H4 (cell line): ENCODE data around the genes TNN, PAPPA2, TEX35 and RALGPS2.

GRCh38 chr1:174975659-174976332 is 24.0 kb upstream of the CACYBP start:
- RAMPAGE, long total RNA: no peak

DNA sequence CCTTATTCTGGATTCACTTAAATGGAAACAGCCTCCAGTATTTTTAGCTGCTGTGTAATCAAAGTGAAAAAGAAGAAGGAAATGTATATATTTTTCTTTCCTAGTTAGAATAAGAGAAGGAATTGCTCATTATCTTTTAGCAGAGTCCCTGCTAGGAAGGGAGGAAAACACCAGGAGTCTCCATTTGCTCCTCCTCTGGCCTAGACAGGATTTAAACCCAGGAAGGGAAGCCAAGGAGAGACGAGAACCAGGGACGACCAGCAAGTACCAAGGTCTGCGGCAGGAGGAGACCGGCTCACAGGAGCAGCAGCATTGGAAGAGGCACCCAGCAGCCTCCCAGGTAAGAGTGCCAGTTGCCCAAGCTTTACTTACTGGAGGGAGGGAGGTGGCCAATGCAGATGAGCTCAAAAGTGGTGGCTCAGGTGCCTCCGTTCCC is at the start of gene TNN:
Gene TNN (plus strand): TSS at position 238 of the 436 bp plus-strand sequence.
- RAMPAGE, long total RNA: no peak

- RAMPAGE, long total RNA: no peak
Observed at GRCh38 chr1:175225121-175226031, 32.8 kb upstream of the KIAA0040 start.

DNA sequence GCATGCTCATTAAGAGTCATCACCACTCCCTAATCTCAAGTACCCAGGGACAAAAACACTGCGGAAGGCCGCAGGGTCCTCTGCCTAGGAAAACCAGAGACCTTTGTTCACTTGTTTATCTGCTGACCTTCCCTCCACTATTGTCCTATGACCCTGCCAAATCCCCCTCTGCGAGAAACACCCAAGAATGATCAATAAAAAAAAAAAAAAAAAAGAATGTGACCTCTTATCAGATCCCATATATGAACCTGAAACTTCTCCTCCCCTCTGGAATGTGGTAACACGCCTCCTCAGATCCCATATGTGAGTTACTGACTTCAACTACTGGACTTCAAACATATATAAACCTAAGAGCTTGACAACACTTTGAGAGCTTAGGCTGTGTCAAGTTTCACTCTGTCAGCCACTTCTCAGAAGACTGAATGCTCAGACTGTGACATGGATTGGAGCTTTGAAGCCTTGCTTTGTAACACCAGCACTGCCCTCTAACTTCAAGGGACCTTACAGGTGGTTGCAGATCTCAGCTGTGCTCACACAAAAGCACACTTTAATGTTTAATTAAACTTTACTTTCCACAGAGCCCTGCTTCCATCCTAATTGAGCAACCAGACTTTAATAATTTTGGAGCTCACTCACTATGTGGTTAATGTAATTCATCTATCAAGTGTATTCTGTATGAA is 148.4 kb downstream of the COP1 start:
- RAMPAGE, long total RNA: no peak

DNA sequence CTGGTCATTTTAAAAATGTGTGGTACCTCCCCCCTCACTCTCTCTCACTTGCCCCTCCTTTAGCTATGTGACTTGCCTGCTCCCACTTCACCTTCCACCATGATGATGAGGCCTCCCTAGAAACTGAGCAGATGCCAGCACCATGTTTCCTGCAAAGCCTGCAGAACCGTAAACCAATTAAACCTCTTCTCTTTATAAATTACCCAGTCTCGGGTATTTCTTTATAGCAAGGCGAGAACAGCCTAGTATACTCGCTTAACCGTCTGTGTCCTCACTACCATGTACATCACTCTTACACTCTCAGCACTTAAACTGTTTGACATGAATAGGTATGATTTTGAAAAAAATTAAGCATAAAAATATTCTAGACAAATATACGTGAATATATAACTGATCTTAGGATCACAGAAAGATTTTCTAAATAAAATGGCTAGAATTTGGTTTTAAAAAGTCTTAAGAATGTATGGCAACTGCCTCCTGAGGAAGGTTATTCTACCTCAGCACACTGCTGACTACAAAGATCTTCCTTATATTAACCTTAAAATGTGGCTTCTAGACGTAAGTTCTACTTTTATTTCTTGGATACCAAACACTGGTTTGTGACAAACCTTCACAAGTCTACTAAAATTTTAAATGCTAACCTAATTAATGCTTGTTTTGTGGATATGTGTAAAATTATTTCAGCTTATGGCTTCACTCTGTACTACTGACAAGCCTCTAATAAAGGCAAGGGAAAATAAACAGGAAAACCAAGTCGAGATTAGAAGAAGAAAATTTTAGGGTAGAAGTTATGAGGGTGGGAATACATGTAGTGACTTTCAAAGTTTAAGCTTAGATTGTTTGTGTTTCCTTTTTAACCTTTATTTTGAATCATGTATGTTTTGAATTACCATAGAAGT is 135.6 kb downstream of the COP1 start:
- RAMPAGE, long total RNA: no peak

GRCh38 chr1:176462826-176463253 is at the start of gene PAPPA2:
TSS of gene PAPPA2 (plus strand) at chr1:176463175.
- RAMPAGE, long total RNA: no peak

DNA sequence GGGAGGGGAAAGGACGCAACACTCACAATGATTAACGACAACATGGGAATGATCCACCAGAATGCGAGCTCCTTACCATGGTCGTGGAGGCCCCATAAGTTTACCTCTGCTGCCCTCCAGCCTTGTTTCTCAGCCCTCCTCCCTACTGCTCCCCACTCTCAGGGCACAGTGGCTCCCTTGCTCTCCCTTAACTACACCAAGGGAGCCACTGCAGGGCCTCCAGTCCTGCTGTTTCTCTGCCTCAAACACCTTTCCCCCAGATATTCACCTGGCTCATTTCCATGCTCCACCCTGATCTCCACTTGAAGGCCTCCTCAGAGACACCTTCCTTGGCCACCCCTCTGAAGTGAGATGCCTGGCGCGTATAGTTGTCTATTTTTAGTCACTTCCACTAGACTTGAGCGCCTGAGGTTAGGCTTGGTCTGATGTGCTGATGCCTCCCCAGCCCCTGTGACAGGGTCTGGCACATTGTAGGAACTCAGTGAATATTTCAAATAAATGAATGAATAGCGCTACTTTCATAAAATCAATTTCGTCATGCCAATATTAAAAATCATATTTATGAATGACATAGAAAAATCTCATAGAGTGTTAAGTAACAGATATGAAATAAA is 34.9 kb downstream of the SEC16B start:
- RAMPAGE, long total RNA: no peak

DNA sequence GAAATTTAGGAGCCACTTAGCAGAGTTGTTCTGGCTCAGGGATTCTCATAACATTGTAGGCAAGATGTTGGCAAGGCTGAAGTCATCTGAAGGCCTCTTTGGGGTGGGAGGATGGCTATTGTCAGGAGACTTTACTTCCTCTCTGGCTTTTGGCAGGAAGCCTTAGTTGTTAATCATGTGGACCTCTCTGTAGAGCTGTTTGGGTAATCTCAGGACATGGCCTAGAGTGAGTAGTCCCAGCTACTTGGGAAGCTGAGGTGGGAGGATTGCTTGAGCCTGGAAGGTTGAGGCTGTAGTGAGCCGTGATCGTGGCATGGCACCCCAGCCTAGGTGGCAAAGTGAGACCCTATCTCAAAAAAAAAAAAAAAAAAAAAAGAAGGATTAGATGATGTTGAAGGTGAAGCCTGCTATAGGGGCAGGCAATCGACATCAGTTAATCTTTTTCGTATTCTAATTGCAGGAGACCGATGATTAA is 40.2 kb downstream of the RASAL2 start:
- RAMPAGE, long total RNA: no peak

DNA sequence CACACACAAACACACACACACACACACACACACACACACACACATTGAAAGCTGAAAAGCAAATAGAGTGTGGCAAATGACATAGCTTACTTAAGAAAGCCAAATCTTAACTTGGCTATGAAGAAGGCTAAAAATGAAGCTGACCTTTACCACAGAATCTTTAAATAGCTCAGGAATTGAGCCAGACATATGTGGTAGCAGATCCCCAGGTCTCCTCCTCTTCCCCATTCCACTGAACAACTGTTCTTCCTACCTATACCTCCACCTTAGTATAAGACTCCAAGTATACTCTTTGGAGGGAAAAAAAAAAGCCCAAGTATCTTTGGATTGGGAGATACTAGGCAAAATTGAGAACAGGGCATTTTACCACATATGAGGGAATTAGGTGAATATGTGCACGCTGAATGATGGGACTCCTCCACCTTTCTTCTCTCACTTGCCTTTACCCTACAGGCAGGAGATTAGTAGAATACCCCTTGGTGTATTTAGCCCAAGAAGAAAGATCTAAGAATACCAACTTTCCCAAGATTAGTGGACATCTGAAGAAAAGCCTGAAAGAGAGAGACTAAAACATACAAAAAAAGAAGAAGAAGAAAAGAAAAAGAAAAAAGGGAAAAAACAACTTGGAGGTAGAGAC is 185.4 kb downstream of the CLEC20A start:
- RAMPAGE, long total RNA: no peak

DNA sequence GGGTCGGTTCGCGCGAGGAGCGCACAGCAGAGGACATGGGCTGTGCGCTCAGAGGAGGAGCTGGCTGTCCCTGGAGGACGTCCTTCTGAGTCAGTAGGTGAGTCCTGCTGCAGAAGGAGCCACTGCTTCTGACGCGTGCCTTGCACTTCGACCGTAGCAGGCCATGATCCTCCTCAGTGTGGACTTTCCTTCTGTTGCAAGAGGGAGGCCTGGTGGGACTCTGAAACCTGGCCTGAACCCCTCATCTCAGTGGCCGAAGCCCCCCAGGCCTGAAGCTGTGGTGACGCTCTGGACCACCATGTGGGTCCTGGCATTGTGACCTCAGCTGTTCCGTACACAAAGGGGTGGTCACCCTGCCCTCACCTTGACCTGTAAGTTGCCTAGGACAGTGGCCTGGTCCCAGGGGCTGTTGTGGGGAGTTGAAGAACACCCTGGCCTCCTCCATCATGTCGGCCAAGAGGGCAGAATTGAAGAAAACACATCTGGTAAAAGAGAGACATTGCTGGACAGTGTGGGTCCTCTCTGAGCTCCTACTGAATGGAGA is at the start of gene TEX35:
Gene TEX35 (plus strand): TSS at position 367 of the 544 bp plus-strand sequence.
- RAMPAGE, long total RNA: no peak

DNA sequence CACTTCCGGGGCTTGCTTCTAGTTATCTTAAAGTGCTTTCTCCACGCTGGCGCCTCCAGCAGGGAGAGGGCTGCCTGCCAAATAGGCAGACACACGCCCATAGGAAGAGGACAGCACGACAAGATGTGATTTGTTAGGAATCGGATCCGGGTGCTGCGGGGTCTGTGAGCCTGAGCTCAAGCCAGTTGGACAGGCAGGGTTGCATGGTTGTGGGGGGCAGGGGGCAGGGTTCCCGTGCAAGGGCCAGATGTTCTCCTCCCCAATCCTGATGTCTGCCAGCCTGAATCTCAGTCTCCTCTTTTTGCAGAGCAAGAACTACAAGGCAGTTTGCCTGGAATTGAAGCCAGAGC is 786 bp downstream of the TEX35 start:
- RAMPAGE, long total RNA: no peak

- RAMPAGE, long total RNA: no peak
Observed at GRCh38 chr1:178532365-178532728, 19.4 kb downstream of the TEX35 start.

DNA sequence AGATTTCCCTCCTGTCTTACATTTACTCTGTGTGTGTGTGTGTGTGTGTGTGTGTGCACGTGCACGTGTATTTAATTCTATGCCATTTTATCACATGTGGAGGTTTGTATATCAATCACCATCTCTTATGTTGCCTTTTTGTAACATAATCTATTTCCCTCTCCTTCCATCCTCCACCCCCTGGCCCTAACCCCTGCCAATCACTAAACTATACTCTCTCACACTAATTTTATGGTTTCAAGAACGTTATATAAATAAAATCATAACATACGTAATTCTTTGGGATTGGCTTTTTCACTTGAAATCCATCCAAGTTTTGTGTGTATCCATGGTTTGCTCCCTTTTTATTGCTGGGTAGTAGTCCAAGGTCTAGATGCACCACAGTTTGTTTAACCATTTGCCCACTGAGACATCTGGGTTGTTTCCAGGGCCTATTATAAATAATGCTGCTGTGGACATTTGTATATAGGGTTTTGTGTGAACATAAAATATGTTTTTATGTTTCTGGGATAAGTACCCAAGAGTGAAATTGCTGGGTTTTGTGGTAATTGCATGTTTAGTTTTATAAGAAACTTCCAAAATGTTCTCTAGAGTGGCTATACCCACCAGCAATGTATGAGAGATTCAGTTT is 61.4 kb downstream of the TEX35 start:
- RAMPAGE, long total RNA: no peak

DNA sequence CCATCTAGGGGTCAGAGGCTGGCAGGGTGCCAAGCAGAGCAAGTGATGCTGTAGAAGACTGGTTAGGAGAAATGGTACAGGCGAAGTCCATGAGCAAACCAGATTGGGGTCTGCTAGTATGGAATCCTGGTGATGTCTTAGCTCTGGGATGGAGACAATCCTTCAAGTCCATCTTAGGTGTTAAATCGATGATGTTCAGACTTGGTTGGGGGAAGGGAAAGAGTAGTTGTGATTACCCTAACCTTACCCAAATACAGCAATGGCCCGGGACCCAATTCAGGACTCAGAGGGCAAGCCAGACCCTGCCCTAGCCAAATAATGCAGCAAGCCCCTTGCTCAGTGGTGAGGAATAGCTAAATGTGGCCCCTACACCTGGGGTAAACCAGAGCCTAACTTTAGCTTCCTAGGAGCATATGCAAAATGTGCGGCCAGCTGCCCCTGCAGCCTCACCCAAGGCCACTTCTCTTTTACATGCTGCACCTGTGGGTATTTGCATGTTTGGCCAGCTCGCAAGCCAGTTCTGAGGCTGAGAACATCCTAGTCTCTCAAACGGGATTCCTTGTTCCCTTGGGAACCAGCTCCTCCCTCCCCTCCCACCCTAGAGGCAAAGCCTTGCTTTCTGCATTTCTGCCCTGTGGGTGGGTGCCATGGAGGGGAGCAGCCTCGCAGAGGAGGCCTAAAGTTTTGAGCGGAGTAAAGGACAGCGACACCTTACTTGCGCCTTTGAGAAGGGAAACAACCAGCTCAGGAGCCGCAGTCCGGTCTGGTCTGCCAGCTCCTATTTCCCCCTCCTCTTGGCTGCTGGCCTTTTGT is 68.3 kb downstream of the TEX35 start:
- RAMPAGE, long total RNA: no peak

DNA sequence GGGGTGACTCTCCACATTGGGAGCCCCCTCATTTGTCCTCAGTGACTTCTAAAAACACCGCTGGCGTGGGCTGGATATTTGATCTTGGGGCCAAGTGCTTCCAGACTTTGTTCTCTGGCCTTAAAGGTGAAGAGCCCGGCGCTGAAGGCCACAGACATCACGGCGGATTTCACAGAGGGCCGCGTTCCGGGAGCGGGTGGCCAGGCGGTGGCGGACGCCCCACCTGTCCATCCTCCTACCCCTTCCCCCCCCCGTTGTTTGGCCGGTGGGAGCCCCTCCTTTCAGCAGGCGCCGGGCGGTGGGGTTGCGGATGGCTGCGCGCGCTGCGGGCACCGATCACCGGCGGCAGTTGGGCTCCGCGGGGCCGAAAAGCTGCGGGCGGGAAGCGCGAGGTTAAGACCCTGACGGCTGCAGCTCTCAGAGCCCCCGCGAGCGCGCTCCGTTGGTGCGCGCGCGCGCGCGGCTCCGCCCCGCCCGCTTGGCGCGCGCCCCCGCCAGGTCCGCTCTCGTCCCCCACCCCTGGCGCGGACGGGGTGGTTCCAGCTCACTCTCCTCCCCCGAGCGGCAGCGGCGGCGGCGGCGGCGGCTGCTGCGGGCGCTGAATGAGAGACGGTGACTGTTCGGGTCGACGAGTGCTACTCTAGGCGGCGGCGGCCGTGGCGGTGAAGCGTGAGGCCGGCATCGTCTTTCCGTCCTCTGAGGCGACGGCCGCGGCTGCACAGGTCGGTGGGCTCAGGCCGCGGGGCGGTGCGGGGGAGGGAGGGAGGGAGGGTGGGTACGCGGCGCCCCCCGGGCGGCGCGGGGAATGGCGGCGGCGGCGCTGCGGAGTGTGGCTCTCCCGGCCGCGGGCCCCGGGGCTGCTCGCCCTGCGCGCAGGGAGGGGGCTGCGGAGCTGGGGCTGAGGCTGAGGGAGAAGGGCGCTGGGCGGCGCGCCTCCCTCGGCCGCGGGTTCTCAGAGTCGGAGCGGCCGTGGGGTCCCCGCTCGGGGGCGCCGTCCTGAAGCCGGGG is at the start of gene RALGPS2:
Gene RALGPS2 (plus strand): TSS at position 547 of the 1,008 bp plus-strand sequence.
- RAMPAGE, long total RNA: start-site peak on the plus strand centred at position 499 of the sequence, 22 bp wide, 6 reads; start-site peak on the plus strand centred at position 585 of the sequence, 46 bp wide, 17 reads

- RAMPAGE, long total RNA: no peak
Observed at GRCh38 chr1:178919137-178920155, 48.6 kb upstream of the ANGPTL1 start.

DNA sequence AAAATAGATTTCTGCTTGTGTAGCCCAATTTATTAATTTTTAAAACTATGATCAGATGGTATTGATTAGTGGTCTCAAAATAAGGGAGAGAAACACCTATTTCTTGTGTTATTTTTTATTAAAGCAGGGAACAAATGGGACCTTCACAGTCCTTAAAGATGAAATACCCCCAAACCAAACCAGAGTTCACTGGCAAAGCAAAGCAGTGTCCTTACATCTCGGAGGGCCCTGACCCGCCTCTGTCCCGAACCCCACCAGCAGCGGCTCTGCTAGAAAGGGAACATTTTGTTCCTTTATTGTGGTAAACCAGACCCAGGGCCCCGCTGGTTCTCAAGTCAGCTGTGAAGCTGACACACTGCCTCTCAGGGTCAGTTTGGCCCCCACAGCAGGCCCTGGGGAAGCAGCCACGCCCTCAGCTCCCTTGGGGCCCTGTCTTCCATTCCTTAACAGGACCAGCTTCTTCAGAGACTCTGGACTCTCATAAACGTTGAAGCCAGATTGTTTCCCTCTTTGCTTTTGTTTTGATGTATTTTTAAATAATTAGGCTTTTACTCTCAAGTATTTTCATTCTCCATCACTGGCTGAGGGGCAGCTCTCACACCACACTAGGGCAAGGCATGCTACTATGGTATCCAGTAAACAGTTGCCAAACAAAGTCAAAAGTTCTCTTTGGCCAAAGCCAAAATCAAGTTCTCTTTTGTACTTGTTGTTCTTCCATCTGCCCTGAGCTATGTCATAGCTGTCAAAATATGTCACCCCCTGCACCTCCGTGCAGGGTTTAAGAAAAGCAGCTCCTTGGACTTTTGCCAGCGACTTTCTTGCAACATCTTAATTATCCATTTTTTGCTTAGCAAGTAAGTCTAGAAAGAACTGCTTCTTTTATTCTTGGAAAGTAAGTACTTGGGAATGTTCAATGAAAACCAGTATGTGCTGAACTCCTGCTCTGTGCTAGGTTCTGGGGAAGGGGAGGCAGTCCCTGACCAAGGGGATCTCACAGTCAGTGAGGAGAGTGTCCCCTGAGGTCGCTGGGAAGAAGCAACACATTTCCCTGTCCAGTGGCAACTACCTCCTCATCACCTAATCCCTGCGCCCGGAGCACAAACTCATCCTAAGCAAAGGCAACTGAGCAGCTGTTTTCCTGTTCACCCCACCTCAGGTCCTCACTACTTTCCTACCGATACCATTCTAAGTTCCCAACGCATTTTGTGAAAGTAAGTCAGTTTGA is 61.2 kb upstream of the ANGPTL1 start:
- RAMPAGE, long total RNA: no peak

DNA sequence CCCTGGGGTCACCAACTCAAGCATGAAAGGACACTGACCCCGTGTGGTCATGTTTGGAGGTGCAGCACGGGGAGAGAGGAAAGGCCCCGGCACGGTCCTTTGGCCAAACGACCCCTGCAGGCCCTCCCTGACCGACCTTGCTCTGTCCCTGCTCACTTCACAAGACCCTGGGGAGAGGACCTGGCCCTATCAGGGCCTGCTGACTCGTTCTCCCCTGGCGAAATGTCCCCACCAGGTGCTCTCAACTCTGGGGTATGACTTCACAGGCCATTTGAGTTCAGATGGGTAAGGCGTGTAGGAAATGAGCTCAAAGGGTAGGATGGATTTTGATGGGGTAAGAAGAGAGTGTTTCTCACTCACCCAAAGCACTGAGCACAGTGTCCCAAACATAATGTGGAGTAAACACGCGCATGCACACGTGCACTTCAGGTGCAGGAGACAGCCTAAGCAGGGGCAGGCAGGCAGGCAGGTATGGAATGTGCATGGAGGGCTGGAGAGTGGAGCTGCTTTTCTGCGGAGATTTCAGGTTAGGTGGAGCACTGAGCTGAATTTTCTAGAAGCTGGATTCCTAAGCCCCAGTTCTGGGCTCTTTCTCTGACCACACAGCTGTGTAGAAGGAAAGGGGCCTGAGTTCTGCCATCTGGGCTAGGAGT is 22.7 kb upstream of the FAM20B start:
- RAMPAGE, long total RNA: no peak

DNA sequence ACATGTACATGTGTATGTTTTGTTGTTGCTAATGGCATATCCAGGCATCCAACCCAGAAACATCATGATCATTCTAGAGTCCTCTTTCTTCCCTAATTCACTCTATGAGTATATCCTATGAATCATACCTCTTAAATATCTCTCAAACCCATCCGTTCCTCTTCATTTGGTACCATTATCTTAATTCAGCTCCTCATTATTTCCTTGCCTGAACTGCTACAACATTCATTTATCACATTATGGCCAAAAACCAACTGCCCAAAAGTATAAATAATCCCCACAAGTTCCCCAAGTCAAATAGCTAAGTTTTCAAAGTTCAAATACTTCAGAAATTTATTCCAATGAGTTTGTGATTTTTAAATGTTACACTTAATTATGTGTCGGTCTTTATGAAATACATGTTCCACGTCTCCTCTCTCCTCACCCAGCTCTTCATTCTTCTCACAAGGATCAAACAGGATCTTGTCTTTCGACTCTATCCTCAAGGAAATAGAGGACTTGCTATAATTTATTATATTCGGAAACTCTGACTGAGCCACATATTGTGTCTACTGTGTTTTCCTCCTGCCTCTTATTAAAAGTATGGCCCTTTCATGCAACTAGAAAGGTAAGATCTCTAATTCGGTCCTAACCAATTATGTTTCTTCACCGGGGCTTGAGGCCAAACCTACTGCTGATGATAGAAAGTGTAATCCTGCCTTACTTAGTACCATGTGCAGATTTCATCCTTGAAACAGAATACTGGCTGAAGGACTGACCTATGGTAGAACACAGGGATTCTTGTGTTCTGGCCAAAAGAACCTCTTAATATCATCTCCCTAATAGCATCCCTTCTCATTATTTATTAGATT is 72.3 kb downstream of the TOR3A start:
- RAMPAGE, long total RNA: no peak

DNA sequence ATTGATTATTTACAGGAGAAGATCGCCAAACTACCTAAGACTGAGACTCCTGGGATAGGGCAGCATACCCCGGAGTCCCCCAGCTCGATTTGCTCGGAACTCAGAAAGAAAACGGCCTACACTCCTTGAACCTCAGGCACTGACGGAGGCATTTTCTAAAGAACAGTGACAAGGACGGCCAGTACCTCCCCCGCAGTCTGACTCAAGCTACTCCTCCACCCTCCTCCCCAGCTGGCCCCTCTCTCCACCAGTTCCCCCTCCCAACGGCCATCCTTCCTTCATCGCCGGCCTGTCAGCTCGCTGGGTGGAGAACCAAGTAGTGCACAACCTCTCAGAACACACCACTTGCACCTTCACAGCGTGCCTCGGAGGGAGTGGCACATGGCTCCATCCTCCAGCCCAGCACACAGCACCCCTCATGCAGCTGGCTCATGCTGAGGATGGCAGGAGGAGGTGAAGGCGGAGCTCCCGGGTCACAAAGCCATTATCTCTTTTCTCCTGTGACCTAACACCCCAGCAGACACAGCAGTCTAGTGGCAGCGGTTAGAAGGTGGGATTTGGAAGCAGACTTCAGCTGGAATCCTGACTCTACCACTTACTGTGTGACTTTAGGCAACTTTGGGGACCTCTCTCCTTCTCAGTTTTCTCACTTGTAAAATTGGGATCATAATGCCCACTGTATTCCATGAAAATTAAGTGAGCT is 58.8 kb downstream of the TOR1AIP2 start:
- RAMPAGE, long total RNA: no peak